Mesangial cell (primary cell): ENCODE data around the gene DNAH5.

DNA sequence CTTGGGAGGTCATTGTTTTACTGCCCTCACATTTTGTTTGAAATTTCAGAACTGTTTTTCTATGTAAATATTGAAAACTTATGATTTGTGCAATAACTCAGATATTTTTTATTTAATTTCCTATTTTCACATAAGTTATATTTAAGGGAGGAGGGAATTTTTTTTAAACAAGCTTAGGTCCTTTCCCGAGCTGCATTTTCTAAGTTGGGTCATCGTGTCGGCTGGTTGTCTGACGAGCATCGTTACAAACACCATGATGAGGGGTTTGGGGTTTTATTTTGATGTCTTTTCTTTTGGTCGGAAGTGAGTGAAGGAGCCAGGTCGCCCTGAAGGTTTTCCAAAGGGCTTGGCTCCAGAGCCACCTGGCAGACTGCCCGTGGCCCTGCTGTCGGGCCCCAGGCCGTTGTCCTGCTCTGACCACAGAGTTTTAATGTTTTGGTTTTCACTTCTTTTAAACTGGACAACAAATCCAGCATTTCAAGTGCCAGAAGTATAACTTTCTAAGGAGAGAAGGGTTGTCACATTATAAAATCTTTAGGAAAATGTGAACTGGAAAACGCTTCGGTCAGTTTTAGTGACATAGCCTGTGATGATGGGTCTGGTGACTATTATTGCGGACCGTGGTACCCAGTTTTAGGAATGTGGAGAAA is 42.2 kb downstream of the TENT4A start:
- RAMPAGE, long total RNA = no peak

GRCh38 chr5:7851401-7852066 is 601 bp upstream of the CFAP90 start:
- RAMPAGE, long total RNA = no peak

GRCh38 chr5:9545551-9545922 is 338 bp downstream of the SEMA5A start:
- RAMPAGE, long total RNA = no peak

GRCh38 chr5:9903680-9904066 is 273.5 kb upstream of the TAS2R1 start:
- RAMPAGE, long total RNA = no peak

- RAMPAGE, long total RNA = no peak
Measured at GRCh38 chr5:10251237-10251686, 1.2 kb downstream of the CCT5 start.

DNA sequence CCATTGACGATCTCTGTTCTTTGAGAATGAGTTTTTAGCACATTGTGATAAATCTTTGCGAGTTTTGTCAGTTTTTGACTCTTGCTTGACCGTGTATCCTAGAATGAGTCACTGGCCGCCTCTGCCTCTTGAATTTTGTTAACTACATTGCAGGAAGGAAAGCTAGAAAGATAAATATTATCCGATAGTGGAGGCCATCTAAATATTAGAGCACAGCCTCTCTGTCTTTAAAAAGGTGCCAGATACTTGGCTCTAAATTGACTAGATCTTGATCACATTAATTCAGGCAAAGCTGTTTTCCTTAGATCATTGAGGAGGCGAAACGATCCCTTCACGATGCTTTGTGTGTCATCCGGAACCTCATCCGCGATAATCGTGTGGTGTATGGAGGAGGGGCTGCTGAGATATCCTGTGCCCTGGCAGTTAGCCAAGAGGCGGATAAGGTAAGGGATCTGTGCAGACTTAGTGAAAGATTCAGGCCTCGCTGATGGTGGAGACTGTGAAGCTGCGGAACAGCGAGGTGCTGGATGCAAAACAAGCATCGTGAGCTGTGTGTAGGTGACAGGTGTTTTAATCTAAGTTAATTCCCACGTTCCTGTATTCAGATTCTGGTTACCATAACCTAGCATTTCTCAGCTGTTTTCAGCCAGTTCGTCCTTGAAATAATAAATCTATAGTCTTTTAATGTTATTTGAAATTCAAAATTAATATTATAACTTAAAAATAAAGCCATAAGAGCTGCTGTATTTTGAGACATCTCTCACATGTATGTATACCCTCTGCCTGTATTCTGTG is 12.3 kb downstream of the CCT5 start:
- RAMPAGE, long total RNA = no peak

- RAMPAGE, long total RNA = no peak
Measured at GRCh38 chr5:10278513-10279213, 28.6 kb downstream of the CCT5 start.

- RAMPAGE, long total RNA = no peak
Measured at GRCh38 chr5:10319195-10319746, 11.6 kb upstream of the CMBL start.

- RAMPAGE, long total RNA = no peak
Measured at GRCh38 chr5:10332888-10334174, 20.2 kb upstream of the MARCHF6 start.

DNA sequence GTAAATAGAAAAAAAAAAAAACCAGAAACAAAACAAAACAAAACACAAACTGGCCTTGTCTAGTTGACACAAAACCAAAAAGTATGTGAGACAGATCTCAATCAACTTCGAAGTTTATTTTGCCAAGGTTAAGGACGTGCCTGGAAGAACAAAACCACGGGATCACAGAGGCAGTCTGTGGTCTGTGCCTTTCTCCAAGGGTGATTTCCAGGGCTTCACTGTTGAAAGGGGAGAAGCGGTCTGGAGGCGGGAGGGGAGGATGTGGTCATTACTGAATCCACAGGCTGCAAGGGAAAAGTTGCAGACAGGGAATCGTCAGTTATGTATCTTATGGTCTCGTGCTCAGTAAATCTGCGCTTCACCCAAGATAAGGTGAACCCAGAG is 25.6 kb downstream of the ROPN1L start:
- RAMPAGE, long total RNA = no peak

GRCh38 chr5:10607748-10608330 is 44.0 kb downstream of the ANKRD33B start:
- RAMPAGE, long total RNA = no peak

DNA sequence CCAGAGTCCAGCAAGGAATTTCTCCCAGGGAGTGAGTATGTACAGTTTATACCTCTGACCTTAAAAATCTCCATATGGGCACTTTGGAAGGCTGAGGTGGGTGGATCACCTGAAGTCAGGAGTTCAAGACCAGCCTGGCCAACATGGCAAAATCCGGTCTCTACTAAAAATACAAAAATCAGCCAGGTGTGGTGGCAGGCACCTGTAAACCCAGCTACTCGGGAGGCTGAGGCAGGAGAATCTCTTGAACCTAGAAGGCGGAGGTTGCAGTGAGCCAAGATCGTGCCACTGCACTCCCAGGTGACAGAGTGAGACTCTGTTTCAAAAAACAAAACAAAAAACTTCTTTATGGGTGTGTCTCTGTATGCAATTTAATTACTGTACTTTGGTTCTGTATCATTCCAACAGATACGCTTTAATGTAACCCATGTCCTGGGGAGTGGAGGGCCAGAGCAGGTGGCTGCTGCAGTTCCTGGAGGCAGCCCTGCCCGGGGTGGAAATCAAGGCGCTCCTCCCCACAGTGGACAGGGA is 2.1 kb downstream of the DAP start:
- RAMPAGE, long total RNA = no peak

GRCh38 chr5:13227421-13227826 is 717.1 kb downstream of the DNAH5 start:
- RAMPAGE, long total RNA = no peak

GRCh38 chr5:13944407-13944906 is at the start of gene DNAH5:
Gene DNAH5 (minus strand): TSS chr5:13944688.
- RAMPAGE, long total RNA = no peak

DNA sequence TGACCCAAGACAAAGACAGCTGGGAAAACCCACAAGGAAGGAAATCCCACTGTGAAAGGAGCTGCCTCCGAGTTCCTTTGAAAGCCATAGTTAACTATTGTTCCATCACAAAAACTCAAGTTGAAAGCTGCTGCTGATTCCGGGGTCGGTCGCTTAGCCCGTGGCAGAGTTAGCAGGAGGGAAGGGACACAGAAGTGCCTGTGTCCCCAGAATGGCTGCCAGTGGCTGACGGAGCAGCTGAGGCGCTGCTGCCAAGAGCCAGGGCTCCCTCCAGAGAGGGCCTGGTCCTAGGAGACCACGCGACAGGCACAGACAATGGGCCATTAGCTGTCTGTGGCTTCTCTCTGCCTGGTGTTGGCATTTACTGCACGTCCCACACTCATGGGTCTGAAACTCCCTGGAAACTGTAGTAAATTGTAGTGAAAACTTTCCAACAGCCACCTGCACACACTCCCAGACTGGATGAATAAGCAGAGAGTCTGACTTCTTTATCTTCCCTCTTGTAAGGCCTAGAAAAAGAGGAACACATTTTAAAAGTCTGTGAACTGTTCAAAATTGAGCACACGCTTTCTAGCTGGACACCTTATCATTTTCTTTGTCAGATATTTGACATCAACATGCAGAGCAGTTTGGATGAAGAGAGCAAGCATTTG is 24.2 kb upstream of the TRIO start:
- RAMPAGE, long total RNA = no peak

GRCh38 chr5:14147191-14147763 is 4.1 kb downstream of the TRIO start:
- RAMPAGE, long total RNA = no peak

DNA sequence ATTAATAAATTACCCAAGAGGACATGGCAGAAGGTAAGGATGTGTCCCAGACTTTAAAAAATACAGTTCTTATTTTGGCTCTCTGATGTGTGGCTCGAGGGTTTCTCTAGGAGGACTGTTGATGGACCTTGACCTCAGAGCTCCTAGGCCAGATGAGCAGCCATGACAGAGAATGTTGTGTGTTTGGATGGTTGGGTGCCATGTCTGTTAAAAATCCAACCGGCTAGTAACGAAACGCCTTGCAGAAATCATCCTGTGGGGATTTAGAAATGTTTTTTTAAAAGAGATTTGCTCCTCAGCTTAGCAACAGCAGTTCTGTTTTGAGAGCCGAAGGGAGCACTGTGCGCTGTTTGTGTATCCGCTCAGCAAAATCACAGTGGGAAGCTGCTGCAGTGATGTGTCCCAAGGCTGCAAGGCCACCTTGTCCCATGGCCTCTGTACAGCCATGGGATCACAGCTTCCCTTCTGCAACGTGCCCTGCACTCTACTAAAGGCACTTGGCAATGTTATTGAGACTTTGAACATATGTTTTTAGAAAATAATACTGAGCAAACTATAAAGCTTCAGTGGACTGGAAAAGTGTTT is 40.9 kb downstream of the TRIO start:
- RAMPAGE, long total RNA = no peak

DNA sequence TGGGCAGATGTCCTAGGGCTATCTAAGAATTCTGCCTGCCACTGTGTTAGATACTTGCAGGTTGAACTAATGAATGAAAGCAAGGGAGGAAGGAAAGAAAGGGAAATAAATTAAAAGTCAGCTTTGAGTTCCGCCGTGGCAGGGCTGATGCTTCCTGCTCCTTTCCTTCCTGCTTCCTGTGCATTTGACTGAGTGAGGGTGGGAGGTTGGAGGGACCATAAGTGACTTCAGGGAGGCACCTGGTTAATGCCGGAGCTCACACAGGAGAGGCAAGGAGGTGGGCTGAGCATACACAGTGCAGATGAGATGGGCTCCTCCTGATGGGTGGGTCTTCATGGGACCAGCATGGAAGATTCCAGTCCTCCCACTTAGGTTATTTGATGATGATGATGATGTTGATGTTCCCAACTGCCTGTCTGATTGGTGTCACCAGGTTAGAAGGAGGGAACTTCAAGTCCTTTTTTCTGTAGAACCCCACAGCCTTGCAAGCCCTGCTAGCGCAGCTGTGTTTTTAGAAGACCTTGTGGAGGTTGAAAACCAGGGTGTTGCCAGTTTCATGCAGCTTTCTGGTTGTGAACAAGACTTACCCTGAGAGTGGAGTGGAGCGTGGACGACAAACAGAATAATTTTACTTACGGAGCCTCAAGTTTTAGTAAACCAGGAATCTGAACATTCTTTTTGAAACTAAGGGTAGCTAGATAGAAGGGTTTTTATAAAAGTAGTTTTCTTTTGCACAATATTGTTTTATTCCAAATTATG is 82.9 kb downstream of the TRIO start:
- RAMPAGE, long total RNA = no peak

DNA sequence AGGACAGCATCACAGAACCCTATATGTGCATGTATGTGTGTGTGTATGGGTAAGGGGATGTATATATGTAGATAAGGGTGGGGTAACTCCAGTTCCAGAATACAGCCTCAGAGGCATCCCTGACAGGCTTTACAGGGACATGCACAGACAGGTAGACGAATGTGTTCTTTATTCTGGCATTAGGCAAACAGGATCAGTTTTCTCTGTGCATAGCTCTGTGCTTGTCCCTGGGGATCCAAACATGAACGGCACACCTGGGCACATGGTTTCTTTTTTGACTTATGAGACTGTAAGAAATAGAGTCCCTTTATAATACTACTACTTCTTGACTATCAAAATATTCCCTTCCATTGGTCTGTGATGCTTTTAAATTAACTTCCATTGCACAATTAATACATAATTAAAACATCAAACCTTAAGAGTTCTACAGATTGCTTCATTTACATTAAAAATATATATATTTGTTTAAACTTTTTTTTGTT is 120.6 kb downstream of the TRIO start:
- RAMPAGE, long total RNA = no peak

GRCh38 chr5:14270059-14270408 is 126.9 kb downstream of the TRIO start:
- RAMPAGE, long total RNA = no peak